Pericardium fibroblast (primary cell): ENCODE measurements around a stretch of chr1.

GRCh38 chr1:2247009-2247333 is 18.9 kb downstream of the SKI start:
- RAMPAGE, long total RNA: no peak

DNA sequence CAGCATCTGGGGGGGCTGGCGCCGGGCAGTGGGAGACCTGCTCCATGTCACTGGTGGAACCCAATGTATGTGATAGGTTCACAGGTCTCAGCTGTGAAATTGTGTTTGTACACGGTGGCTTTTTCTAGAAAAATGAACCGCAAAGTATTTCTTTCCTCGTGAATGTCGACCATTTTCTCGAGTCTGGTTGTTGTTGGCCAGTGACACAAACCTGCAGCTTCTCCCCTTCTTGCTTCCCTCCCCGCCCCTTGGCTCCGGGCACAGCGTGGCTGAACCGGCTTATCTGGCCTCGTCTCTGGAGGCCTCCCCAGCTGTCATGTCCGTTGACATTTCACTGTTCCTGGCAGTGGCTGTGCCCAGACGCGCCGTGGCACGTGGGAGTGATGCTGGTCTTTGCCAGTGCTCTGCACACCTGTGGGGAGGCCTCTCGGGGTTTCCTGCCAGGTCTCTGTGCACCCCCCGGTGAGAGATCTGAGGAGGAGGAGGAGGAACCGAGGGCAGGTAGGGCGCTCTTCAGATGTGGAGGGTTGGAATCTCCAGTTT is 23.6 kb downstream of the SKI start:
- RAMPAGE, long total RNA: no peak

- RAMPAGE, long total RNA: no peak
Measured at GRCh38 chr1:2265386-2265833, 37.3 kb downstream of the SKI start.

- RAMPAGE, long total RNA: no peak
Measured at GRCh38 chr1:2272057-2272439, 43.9 kb downstream of the SKI start.

- RAMPAGE, long total RNA: no peak
Measured at GRCh38 chr1:2302698-2303772, 74.9 kb downstream of the SKI start.

- RAMPAGE, long total RNA: no peak
Measured at GRCh38 chr1:2303773-2304050, 75.6 kb downstream of the SKI start.

DNA sequence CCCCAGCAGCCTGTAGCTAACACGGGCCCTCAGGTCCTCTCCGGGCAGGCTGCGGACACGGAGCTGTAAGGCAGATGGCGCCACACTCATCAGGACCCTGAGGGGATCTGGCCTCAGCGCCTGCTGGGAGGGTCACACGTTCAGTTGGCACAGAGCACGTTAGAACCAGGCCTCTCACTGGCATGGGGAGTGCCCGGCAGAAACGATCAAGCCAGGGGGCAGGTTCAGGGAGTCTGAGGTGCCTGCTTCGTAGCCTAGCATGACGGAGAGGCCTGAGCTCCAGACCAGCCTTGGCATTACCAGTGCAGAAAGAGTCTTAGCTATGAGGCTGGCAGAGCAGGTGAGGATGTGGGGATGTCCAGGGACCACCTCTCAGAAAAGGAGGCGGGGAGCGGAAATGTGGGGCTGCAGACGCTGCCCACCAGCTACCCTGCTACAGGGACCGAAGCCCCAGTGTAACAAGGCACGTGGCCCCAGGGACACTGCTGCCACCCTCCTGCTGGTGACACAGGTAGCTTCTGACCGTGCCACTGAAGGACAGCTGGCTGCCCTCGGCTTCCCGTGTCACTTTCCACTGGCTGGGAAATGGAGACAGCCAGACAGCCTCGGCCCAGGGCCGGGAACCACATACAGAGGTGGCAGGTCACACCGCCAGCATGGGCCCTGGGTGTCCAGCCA is 5.4 kb downstream of the PEX10 start:
- RAMPAGE, long total RNA: no peak

DNA sequence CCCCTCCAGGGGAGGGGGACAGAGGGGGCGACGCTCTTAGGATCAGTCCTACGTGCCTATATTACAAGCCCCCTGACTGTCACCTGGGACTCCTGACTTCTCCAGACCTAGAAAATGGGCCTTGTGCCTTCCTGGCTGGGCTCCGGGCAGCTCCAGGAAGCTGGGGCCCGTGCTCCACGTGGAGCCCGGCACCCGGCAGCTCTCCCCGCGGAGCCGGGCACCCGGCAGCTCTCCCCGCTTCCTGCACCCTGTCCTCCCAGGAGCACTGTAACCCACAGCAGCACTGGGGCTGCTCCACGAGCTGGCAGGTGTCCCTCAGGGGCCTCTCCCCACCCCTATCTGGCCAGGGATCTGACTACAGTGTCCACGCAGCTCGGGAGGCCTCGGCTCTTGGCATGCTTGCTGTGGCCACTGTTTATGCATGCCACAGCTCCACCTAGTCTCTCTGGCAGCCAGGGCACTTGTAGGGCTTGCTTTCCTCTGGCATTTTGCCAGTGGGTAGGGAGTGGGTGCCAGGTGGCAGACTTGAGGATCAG is 762 bp upstream of the HES5 start:
- RAMPAGE, long total RNA: no peak

- RAMPAGE, long total RNA: no peak
Measured at GRCh38 chr1:2561563-2562001, 5.4 kb downstream of the TNFRSF14 start.

- RAMPAGE, long total RNA: no peak
Measured at GRCh38 chr1:2631177-2631892, 1.5 kb downstream of the MMEL1 start.

DNA sequence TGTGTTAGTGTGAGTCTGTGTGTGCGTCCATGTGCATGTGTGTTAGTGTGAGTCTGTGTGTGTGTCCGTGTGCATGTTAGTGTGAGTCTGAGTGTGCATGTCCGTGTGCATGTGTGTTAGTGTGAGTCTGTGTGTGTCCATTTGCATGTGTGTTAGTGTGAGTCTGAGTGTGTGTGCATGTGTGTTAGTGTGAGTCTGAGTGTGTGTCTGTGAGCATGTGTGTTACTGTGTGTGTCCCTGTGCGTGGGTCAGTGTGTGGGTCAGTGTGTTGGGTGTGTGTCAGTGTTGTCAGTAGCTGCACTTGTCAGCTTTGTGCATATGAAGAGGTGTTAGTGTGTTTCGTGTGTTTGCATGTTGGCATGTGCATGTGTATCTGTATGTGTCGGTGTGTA is 76.4 kb upstream of the ACTRT2 start:
- RAMPAGE, long total RNA: no peak

- RAMPAGE, long total RNA: no peak
Measured at GRCh38 chr1:3004374-3004622, 17.0 kb upstream of the ACTRT2 start.

DNA sequence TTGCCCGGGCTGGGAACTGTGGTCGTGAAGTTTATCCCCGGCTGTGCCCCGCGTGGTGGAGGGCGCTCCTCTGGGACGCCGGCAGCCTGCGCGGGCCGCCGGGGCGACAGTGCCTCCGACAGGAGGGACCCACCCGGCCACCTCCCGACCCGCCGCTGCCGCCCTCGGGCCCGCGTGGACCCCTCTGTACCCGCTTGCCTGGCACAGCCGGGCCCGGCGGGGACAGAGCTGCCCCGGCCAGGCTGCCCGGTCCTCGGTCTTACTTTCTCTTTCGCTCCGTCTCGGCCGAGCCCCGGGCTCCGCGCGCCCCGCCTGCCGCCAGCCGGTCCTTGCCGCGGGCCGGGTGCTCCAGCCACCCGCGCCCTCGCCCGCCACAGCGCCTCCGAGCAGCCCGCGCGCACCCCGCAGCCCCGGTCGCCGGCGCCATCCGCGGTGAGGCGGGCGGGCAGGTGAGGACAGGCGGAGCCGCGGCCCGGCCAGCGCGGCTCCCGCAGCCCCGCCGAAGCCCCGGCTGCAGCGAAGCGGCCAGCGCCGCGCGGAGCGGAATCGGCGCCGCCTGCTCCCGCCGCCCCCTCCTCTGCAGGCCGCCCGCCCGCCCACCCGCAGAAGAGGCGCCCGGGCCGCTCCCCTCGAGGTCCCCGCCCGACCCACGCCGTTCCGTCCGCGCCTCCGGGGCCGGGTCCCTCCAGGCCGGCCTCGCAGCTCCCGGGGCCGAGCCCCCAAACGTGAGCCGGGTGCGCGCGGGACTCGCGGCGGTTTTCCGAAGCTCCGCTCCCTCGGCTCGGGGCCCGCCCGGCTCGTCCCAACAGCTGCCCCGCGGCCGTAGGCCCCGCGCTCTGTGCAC is 1.2 kb downstream of the PRDM16 start:
- RAMPAGE, long total RNA: no peak

DNA sequence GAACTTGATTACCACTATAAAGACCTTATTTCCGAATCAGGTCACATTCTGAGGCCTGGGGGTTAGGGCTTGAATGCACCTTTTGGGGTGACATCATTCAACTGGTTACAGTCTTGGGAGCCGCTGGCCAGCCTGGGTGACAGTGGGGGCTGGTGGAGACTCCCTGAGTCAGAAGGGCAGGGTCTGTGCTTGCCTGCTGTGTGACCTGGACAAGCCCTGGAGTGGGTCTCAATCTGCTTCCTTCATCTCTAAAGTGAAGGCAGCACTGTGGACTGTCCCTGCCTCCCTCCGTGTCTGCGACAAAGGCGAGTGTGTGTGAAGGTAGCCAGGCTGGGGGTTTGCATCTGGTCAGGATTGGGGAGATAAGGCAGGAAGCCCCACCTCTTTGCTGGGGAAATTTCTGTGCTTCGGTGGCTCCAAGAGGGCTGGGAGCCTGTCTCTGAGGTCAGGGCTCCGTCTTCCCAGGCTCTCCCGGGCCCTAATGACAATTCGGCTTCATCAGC is 105.4 kb downstream of the PRDM16 start:
- RAMPAGE, long total RNA: no peak

- RAMPAGE, long total RNA: no peak
Measured at GRCh38 chr1:3217073-3217916, 148.3 kb downstream of the PRDM16 start.

DNA sequence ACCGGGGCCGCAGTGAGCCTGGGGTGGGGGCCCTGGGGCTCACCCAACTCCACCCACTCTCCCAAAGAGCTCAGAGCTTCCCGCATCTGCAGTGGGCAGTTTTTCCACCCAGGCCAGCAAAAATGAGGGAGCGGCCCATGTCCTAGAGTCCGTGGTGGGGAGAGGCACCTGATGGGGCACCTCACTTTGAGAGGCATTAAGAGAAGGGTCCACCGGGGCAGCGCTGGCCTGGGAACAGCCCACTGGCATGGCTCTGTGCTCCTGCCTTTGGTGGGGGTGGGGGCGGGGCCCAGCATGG is 105.8 kb upstream of the ARHGEF16 start:
- RAMPAGE, long total RNA: no peak

DNA sequence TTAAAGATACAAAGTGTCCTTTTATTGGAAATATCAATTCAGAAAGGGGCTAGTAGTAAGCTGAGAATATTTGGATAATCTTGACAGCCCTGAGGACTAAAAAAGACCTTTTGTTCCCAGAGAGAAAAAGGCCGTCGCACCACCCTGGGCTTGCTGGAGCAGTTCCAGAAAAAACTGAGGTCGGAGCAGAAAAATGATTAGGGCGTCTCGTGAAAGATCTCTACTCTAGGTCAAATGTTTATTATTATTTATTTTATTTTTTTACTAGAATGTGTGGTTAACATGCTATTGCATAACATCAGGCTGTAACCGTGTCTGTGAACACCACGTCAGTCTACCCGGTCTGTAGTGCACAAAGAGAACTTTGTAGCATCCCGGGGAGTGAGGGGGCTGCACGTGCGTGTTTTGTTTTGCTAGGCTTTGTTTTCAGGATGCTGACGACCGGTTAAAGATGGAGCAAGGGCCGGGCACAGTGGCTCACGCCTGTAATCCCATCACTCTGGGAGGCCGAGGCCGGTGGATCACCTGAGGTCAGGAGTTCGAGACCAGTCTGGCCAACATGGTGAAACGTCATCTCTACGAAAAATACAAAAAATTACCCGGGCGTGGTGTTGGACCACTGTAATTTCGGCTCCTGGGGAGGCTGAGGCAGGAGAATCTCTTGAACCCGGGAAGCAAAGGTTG is 87.8 kb upstream of the ARHGEF16 start:
- RAMPAGE, long total RNA: no peak

GRCh38 chr1:3460049-3460618 is 5.7 kb downstream of the ARHGEF16 start:
- RAMPAGE, long total RNA: no peak

GRCh38 chr1:3471276-3472385 is 17.2 kb downstream of the ARHGEF16 start:
- RAMPAGE, long total RNA: no peak

DNA sequence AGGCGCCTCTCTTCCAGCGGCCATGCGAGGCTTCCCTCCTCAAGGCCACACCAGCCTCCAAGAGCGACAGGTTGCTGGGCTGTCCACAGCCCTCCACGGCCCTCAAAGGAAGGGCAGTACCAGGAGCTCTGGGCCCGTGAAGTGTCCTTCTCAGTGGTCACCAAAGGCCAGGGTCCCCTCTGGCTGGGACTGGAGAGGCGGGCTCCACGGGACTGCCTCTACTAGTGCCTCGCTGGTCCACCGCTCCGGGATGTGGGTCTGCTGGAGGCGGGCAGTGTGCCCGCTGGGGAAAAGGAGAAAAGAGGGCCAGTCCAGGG is 35.8 kb downstream of the ARHGEF16 start:
- RAMPAGE, long total RNA: no peak